Breast epithelium (tissue), 2 donors: Measurements from ENCODE around the gene SAP30BP.

GRCh38 chr17:75289496-75290438 is 534 bp upstream of the SLC25A19 start:
- PRO-cap, result bidirectional peak, plus-strand start at chr17:75289615, minus-strand start at chr17:75289398
- RAMPAGE, long total RNA, 2 experiments, result no peak in any of the 2 experiments

DNA sequence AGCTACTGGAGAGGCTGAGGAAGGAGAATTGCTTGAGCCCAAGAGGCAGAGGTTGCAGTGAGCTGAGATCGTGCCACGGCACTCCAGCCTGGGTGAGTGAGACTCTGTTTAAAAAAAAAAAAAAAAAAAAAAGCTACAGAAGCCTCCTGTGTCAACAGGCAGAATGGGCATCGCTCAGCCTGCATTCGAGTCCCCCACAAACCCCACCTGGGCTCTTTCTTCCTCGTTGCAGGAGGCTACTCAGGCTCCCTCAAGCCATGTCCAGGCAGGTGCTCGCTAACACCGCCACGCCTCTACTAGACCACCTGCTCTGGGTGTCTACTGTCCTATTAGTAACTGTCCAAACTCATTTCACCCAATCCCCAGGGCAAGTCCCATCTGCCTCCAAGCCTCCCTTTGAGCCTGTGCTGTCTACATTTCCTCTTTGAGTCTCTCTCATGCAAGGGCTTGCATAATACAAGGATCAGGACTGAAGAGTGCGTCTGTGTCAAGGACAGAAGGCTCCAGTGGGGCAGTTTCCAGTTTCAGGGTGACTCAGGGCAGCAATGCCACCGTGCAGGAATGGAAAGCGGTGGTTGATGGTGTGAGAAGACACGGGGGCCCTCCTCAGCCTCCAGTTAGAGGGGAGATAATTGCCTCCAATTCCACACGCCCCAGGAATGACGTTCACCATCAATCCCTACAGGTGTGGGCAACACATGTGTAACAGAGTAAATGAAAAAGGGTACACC is 24.5 kb upstream of the SLC25A19 start:
- PRO-cap, result bidirectional peak, plus-strand start at position 561 of the sequence, minus-strand start at position 398 of the sequence
- RAMPAGE, long total RNA, 2 experiments, result no peak in any of the 2 experiments

- PRO-cap, result no peak
- RAMPAGE, long total RNA, 2 experiments, result no peak in any of the 2 experiments
Observed at GRCh38 chr17:75341453-75341859, 52.2 kb upstream of the SLC25A19 start.

- PRO-cap, result no peak
- RAMPAGE, long total RNA, 2 experiments, result no peak in any of the 2 experiments
Observed at GRCh38 chr17:75346775-75348012, 58.0 kb upstream of the SLC25A19 start.

- PRO-cap, result no peak
- RAMPAGE, long total RNA, 2 experiments, result no peak in any of the 2 experiments
Observed at GRCh38 chr17:75363898-75364971, 41.2 kb downstream of the GRB2 start.

DNA sequence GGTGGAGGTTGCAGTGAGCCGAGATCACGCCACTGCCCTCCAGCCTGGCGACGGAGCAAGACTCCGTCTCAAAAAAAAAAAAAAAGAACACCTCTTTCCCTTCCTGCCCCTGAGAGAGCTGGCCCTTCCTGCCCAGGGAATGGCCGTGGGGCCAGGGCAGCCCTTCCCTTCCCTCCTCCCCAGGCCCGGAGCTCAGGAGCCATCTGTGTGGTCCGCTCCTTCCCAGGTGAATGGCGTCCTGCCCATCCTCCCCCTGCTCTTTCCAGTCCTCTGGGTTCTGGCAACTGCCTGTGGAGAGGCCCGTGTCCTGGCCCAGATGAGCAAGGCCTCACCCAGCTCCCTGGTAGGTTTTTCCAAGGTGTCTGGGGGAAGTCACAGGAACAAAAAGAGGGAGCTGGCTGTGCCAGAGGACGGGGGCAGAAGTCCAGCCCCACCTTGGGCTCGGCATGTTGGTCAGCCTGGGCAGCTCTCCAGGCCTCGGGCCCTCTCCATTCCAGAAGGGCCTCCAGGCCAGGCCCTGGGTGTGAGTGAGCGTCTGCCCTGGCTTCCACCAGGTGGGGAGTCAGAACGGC is 25.2 kb downstream of the CASKIN2 start:
- PRO-cap, result no peak
- RAMPAGE, long total RNA, 2 experiments, result no peak in any of the 2 experiments

- PRO-cap, result no peak
- RAMPAGE, long total RNA, 2 experiments, result no peak in any of the 2 experiments
Observed at GRCh38 chr17:75521620-75522682, 3.5 kb upstream of the LLGL2 start.

- PRO-cap, result no peak
- RAMPAGE, long total RNA, 2 experiments, result no peak in any of the 2 experiments
Observed at GRCh38 chr17:75542736-75543549, 17.4 kb downstream of the LLGL2 start.

DNA sequence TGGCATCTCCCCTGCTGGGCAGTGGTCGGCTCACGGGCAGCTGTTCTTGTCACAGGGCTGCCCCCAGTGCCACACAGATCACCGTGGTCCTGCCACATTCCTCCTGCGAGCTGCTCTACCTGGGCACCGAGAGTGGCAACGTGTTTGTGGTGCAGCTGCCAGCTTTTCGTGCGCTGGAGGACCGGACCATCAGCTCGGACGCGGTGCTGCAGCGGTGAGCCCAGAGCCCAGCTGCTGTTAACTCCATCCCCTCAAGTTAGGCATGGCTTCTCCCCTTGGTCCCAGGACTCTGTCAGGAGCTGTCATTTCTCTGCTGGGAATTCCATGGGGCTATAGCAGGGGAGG is 28.4 kb upstream of the MYO15B start:
- PRO-cap, result no peak
- RAMPAGE, long total RNA, 2 experiments, result no peak in any of the 2 experiments

DNA sequence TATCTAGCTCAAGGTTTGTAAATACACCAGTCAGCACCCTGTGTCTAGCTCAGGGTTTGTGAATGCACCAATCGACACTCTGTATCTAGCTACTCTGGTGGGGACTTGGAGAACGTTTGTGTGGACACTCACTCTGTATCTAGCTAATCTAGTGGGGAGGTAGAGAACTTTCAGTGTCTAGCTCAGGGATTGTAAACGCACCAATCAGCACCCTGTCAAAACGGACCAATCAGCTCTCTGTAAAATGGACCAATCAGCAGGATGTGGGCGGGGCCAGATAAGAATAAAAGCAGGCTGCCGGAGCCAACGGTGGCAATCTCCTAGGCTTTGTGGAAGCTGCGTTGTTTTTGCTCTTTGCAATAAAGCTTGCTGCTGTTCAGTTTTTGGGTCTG is 6.6 kb upstream of the MYO15B start:
- PRO-cap, result unidirectional peak, plus-strand start at position 312 of the sequence
- RAMPAGE, long total RNA, 2 experiments, result no peak in any of the 2 experiments

- PRO-cap, result no peak
- RAMPAGE, long total RNA, 2 experiments, result no peak in any of the 2 experiments
Observed at GRCh38 chr17:75589731-75589928, 2.0 kb downstream of the MYO15B start.

DNA sequence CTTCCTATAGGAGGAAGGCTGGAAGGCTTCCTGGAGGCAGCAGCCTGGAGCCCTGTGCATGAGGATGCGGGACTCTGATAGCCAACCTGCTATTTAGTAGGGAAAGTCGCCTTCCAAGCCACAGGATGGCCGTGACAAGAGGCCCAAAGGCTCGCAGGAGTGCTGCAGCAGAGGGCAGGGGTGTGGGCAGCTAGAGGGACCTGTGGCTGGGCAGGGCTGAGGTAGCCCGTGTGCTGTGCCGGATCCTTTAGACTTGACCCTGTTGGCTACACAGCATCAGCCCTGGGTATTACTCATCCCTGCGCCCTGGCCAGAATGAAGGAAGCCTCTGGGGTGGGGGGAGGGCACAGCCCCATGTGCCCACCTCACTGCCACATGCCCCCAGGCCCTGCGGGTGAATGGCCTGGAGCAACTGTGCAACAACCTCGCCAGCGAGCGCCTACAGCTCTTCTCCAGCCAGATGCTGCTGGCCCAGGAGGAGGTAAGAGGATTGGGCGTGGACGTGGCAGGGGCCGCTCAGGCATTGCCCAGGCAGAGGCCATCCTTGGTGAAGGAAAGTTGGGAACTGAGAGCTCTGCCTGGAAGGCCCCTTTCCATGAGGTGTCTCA is 8.6 kb downstream of the MYO15B start:
- PRO-cap, result no peak
- RAMPAGE, long total RNA, 2 experiments, result no peak in any of the 2 experiments

GRCh38 chr17:75626291-75627013 is 6.8 kb upstream of the SMIM5 start:
- PRO-cap, result no peak
- RAMPAGE, long total RNA, 2 experiments, result no peak in any of the 2 experiments

- PRO-cap, result bidirectional peak, plus-strand start at chr17:75667328, minus-strand start at chr17:75667181
- RAMPAGE, long total RNA, 2 experiments, result start-site peak on the plus strand in 2 of 2 experiments, at chr17:75667333-75667365 at its widest, 333 to 2,127 reads per replicate
Observed at GRCh38 chr17:75666968-75668135, at the start of gene SAP30BP. TSS of gene SAP30BP (plus strand) at chr17:75667338.

- PRO-cap, result no peak
- RAMPAGE, long total RNA, 2 experiments, result no peak in any of the 2 experiments
Observed at GRCh38 chr17:75673645-75674032, 6.5 kb downstream of the SAP30BP start.

DNA sequence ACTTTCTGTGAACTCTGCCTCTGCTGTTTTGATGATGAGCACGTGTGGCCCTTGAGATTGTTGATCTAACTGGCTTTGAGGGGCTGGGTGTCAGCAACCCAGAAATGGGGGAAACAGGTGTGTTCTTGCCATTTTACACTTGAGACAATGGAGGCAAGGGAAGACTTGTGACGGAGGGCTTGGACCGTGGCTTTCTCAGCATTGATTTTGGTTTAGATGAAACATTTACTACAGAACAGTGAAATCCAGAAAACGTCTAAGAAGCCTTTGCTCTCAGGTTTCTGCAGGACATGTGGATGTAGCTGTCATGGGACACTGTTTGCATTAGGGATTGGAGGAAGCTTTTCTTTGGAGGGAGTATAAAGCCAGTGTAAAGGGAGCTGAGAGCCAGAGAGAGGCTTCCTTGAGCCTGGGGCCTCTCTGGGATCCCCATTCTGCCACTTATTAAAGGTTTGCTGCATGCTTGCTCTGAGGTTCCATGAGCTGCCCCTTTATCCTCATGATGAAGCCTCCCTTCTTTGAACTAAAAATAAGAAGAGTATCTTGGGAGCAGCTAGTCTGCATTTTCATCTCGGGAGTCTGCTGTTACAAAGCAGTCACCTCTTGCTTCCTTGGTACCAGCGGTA is 25.4 kb downstream of the SAP30BP start:
- PRO-cap, result no peak
- RAMPAGE, long total RNA, 2 experiments, result no peak in any of the 2 experiments

GRCh38 chr17:75697972-75698343 is 23.3 kb upstream of the ITGB4 start:
- PRO-cap, result unidirectional peak, plus-strand start at chr17:75698156
- RAMPAGE, long total RNA, 2 experiments, result no peak in any of the 2 experiments

DNA sequence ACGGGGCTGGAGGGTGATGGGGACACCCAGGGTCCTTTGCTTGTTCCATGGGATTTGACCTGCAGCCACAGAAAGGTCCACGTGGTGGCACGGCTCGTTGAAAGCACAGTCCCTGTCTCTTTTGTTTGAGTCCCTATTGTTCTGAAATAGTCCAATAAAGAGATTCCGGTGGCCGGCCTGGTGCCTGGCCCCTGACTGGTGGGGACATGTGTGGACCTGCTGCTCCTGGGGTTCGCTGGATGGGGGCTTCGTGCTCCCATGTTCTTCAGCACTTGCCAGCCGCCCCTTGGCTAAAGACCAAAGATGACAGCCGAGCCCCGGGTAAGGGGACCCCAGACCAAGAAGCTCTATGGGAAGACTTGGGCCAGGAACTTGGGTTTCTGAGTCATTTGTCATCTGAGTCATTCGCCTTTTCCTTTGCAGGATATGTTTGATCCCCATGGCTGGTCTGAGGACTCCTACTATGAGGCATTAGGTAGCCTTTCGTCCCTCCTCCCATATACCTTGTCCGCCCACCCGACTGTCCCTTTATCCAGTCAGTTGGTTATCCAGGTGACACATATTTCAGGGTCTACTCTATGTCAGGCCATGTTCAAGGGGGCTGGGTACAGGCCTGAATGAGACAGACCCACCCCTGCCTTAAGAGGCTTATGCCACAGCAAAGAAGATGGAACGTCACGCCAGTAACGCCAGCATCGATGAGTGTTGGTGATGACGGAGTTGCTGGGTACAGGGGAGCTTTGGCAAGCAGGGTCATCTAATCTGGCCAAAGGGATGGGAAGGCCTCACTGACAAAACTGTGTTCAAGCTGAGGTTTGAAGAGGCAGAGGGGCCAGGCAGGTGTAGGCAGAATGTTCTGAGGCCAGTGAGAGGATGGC is 17.6 kb upstream of the ITGB4 start:
- PRO-cap, result no peak
- RAMPAGE, long total RNA, 2 experiments, result no peak in any of the 2 experiments

GRCh38 chr17:75721645-75722022 is 375 bp downstream of the ITGB4 start:
- PRO-cap, result no peak
- RAMPAGE, long total RNA, 2 experiments, result no peak in any of the 2 experiments

DNA sequence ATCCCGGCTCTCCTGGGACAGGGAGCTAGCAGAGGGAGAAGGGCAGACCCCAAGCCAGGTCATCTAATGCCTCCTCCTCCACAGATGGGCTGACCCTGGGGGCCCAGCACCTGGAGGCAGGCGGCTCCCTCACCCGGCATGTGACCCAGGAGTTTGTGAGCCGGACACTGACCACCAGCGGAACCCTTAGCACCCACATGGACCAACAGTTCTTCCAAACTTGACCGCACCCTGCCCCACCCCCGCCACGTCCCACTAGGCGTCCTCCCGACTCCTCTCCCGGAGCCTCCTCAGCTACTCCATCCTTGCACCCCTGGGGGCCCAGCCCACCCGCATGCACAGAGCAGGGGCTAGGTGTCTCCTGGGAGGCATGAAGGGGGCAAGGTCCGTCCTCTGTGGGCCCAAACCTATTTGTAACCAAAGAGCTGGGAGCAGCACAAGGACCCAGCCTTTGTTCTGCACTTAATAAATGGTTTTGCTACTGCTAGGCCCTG is 7.6 kb downstream of the GALK1 start:
- PRO-cap, result no peak
- RAMPAGE, long total RNA, 2 experiments, result no peak in any of the 2 experiments